Camera-type eye (tissue), 1 donor: ENCODE data around the genes PHF21A, AMBRA1 and ACP2.

DNA sequence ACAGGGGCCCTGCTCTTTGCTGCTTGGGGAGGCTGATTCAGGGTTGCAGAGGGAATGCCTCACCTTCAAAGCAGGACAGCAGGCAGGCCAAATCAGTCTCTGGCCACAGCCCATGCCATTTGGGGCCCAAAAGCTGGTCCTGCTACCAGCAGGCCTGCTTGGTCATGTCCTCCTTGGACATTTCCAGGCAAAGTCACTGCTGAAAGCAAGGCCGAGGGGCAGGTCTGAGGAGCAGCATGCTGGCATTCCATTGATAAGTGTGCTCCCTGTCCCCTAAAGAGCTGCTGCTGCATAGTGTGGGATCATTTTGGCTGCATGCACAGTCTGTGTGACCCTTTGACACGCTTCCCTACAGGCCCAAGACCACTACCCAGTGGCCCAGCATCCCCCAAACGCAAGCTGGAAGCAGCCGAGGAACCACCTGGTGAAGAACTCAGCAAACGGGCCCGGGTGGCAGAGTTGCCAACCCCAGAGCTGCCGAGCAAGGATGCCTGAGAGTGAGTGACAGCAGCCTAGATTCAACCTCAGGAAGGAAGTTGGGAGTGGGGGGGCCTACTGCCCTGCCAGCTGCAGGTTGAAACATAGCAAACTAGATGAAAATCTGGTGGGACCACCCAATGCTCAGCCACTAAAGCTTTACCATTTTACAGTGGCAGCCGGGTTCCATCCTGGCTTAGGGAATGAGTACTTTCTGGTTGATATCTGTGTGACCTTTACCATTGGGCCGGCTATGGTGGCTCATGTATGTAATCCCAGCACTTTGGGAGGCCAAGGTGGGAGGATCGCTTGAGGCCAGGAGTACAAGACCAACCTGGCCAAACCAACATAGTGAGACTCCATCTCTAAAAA, 13.5 kb upstream of the MAPK8IP1 start:
- RAMPAGE, long total RNA = no peak

DNA sequence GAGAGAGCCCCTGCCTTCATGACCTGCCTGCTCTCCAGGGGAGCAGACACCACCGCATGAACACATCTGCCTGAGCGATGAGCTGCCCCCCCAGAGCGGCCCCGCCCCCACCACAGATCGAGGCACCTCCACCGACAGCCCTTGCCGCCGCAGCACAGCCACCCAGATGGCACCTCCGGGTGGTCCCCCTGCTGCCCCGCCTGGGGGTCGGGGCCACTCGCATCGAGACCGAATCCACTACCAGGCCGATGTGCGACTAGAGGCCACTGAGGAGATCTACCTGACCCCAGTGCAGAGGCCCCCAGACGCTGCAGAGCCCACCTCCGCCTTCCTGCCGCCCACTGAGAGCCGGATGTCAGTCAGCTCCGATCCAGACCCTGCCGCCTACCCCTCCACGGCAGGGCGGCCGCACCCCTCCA, 4.7 kb downstream of the FREY1 start:
- RAMPAGE, long total RNA = no peak

DNA sequence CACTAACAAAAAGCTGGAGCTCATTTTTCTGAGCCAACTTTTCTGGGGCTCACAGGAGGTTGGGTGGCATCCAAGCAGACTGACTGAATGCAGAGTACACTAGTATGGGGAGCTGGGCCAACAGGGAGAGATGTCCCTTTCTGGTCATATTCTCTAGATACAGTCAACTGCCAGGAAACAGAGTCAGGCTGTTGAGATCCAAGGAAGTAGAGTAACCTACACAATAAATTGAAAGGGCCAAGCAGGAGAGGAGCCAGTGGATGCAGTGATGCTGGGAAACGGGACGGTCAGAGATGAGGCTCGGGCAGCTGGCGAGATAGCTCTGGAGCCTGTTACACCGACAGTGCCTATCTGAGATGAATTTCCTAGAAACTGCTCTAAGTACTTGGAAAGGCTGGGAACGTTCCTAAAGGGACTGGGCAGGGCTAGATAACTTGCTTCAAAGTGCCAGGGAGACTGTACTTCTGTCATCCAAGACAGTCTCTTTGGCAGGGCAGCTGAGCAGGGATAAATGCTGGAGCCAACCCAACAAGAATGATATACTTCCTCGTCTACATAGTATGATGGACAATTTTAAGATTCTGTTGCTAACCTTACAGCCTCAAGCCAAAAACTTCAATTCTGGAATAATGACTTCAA, 71.2 kb downstream of the LARGE2 start:
- RAMPAGE, long total RNA = no peak

DNA sequence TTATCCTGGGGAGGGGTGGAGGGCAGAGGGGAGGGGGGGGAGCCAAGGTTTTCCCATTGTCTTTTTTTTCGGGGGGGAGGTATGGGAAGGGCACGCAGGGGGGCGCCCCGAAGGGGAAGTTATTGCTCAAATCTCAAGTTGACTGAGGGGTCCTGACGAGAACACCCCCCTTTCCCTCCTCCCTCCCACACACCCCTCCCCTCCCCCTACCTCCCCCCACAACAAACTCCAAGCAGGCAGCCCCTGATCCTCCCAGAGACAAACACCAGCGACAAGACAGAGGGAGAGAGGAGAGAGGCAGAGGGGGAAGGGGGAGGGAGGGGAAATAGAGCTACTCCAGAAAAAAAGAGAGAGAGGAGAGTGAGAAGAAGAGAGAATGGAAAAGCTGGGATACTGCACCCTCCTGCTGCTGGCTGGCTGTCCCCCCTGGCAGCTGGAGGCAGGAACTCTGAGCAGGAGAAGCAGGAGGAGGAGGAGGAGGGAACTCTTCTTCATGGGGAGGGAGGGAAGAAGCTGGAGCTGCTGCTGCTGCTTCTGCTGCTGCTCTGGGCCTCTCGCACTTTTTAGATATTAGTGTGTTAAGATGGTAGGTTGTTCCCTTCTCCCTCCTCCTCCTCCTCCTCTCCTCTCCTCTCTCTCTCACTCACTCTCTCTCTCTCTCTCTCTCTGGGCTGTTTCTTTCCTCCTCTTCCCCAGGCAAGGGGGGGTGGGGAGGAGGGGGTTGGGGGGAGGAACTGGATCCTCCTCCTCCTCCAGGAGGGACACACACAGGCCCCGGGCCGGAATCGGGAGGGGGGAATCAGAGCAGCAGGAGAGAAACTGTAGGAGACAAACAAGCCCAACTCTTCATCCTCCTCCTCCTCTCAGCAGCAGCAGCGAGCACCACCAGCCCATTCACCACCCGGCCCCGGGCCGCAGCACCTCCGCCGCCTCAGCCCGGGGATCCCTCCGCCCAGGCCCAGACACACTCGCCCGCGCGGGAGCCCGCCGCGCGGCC, at the start of gene PHF21A:
TSS of gene PHF21A (minus strand) at position 919 of the 997 bp plus-strand sequence.
- RAMPAGE, long total RNA = no peak

DNA sequence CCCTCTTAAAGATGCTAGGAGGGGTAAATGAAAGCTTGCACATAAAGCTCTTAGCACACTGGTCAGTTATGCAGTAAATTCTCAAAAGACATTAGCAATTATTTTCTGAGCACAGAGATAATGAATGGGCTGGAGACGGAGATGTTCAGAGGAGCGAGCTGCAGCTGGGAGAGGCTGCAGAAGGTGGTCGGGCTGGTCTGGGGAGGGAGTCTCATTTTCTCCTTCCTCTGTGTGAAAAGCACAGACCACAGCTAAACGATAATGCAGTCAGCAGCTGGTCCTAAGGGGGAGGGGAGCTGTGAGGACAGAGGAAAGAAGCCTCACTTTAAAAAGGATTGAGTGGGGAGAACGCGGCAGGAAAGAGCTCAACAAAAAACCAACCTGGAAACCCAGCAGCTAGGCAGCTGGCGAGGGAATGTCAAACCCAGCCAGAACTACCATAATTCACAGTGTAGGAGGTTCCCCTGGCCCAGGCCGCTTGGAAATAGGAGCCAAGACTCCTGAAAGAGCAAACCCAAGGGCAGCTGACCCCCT, 16.8 kb upstream of the DGKZ start:
- RAMPAGE, long total RNA = no peak

DNA sequence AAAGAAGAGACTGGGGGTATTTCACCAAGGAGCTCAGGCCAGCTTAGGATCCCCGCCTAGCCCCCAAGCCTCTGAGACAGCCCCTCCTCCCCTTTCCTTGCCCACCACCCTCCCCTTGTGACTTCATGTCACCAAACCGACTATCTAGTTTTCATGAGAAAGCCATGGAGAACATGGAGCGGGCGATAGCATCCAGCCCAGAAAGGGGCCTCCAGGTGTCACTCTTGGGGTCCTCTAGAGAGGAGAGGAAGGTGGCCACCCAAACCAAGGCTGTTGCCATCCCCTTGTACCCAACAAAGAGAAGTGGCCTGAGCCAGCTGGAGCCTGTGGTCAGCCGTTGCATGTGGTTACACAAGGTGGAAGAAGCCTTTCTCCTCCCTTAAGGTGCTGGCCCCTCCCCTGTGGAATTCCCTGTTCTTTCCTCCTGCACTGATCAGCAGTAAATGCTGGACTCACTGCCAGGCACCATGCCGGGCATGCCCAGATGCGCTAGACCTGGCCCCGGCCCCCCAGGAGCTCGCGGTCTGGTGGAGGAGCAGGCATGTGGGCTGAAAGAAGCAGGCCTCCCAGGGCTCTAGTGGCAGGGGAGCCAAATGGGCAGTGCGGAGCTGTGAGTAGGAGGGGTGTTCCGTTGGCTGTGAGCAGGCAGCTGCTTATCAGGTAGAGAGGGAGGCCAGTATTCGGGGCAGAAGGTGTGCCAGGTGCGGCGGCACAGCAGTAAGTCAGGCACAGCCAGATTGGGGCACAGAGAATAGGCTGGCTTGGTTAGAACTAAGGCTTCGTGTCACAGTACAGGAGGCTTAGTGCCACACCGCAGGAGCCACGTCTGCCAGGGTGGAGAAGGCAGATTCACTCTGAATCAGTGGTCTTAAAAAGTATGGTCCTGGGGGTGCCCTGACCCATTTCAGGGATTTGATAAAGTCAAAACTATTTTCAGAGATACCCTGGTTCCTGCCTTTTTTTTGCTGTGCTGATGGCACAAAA, 10.2 kb downstream of the DGKZ start:
- RAMPAGE, long total RNA = no peak

DNA sequence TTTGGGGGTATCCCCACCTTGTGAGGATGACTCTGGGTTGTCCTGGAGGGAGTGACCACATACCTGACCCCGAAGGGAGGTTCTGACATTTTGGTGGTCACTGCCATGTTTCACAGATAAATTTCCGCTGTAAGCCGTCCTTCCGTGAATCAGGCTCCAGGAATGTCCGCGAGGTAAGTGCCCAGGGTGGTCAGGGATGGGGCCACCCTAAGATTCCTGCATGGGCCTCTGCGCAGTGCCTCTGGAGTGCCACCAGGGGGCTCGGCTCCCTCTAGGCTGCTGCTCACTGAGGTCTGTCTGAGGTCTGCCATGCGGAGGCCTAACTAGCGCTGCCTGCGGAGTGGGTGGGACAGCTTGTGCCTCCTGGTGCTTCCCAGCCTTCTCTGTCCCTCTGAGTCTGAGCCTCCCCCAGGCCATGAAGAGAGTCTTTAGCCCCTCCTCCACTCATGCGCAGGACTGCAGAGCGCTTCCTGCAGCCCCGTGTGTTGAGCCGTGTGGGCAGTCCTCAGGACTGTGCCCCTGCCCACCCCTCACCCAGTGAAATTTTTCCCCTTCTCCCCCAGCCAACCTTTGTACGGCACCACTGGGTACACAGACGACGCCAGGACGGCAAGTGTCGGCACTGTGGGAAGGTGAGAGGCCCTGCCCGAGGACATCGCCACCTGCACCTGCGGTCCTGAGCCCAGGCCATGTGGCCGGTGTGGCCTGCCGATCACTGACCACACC, 11.9 kb upstream of the MDK start:
- RAMPAGE, long total RNA = no peak

DNA sequence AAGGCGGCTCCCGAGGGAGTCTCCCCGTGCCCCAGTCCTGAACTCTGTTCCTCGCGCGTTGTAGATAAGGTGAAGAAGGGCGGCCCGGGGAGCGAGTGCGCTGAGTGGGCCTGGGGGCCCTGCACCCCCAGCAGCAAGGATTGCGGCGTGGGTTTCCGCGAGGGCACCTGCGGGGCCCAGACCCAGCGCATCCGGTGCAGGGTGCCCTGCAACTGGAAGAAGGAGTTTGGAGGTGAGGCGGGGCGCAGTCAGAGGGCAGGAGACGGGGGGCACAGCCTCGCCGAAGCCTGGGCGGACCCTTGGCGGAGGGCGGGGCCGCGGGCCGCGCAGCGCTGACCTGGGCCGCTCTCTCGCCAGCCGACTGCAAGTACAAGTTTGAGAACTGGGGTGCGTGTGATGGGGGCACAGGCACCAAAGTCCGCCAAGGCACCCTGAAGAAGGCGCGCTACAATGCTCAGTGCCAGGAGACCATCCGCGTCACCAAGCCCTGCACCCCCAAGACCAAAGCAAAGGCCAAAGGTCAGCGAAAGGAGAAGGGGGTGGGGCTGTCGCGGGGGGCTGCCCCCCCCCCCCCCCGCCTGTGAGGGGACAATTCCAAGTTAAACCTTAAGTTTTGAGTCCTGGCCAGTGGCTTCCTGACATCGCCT, 884 bp downstream of the MDK start:
- RAMPAGE, long total RNA = no peak

DNA sequence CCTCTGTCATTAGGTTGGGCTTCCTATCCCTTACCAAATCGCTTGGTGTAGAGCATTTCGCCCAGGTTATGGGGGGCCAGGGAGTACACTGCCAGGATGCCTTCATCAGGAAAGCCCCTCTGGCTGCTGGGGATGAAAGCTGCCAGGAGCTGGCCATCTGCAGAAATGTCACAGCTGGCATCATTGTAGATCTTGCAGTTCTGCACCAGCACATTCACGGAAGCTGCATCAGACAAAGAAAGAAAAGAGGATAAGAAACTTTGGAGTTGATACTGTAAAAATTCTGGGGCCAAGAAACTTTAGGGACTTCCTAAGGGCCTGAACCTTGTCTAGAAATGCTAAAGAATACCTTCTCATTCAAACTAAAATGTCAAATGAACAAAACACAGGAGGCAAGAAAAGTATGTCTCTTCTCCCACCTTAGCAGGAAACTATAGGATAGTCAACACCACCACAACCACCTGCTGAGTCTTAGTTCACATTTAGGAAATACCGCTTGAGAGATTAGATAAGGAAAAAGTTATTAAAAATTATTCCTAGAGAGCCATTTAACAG, 43.3 kb upstream of the CHRM4 start:
- RAMPAGE, long total RNA = no peak

DNA sequence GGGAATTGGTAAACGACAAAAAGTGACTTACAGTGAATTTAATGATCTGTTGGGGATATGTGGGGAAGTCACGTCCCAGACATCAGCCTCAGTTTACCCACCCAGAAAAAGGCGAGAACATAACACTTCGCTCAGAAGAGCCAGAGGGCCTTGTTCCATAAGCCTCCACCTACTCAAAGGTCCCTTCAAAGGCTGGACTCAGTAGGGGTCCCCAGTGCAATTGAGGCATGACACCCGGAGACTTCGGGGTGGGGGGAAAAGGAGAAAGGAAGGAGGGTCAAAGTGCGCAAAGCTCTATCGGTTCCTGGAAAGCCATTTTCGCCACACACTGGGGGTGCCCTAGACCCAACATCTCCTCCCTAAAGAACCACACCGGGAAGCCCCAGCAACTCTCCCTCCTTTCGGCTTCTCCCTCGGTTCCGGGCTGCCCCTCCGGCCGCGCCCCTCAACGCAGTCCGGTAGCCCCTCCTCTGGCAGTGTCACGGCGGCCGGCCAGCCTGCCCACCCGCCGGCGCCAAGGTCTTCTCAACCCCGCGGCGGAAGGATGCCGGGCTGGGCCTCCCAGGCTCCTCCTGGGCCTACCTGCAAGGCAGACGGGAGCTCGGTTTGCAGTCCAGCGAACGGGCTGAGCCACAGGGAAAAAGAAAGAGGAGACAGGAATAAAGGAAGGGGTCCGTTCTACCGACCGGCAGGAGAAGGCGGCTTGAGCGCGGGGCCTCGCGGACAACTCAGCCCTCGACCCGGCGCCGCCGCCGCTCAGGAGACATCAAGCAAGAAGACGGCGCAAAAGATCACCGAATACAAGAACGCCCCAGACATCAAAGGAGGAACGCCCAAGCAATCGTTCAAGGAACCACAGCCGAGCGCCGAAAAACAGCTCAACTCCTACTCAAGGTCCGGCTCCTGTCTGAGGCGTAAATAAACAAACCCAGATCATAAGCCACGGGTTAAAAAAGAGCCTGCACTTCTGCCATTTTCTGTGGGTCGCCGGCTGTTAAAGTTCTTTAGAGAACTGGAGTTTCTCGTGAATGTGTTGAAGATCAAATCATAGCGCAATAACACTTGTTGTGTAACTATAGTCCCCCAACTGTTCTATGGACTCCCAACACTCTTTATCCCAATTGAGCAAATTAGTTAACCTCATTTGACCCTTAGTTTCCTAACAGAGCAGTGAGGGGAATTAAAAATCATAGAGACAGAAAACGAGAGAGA, at the start of gene AMBRA1:
TSS of gene AMBRA1 (minus strand) at position 778 of the 1,212 bp plus-strand sequence.
- RAMPAGE, long total RNA = no peak

GRCh38 chr11:46642969-46643339, 25.6 kb downstream of the ATG13 start:
- RAMPAGE, long total RNA = no peak

DNA sequence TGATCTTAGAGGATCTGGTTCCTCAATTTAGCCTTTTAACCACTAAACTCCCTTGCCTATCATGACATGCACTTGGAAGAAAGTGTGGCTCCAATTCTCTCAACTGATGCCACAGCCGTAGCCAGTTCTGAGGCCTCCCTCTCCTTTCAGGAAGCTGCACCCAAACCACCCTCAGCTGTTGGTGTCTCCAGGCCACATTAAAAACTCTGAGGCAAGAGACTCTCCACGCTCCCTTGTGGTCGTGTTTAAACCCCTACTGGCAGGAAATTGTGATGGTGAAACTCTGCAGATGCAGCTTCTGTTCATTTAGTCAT, 29.5 kb downstream of the ARHGAP1 start:
- RAMPAGE, long total RNA = no peak

DNA sequence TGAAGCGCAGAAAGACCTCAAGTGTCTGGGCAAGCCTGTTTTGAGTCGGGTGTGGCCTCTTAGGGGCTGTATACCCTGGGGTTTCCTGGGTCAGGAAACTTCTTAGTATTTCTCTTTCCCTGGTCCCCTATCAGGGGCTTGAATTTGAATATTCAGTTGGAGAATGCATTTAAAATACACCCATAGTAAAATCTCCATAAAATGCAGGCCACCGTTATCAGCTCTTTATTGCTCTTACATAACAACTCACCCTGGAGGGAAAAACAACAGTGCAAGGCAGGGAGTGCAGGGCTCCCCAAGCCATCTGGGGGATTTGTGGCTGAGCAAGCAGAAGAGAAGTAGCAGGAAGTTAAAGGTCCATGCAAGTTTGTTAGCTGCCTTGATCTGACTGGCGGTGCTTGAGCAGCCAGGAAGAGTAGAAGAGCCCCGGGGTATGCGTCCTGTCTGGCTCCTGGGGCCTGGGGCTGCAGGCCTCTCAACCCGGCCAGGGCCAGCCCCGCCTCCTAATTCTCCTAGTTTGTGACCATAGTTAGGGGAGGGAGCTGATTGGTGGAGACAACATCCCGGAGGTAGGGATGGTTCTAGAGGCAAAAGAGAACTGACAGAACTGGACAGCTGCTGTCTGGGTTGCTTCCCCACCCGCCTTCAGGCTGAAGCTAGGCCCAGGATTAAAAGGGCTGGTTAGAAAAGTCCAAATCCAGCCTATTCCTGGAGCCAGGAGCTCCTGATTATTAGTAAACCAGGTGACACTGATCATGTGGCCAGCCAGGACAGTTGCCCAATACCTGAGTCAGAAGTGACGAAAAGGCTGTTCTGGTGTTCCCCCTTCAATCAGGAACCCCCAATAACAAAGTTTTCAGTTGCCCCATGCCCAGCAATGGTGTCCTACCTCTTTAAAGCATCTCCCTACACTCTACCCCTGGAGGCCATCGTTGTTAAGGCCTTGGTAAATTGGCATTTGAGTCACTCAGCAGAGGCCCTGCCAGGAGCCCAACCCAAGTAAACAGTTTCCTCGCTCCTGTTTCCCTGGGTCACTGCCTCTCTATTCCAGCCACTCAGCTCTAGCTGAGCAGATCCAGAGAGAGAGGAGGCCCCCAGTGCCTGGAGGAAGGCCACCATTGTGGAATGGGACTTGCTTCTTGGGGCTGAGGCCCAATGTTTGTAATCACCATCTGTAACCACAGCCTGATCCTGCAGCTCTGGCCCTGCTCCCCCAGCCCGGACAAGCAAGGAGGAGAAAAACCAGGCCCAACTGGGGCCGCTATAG, 25.4 kb downstream of the ARHGAP1 start:
- RAMPAGE, long total RNA = no peak

- RAMPAGE, long total RNA = no peak
Observed at GRCh38 chr11:46912485-46913309, 5.7 kb downstream of the LRP4 start.

DNA sequence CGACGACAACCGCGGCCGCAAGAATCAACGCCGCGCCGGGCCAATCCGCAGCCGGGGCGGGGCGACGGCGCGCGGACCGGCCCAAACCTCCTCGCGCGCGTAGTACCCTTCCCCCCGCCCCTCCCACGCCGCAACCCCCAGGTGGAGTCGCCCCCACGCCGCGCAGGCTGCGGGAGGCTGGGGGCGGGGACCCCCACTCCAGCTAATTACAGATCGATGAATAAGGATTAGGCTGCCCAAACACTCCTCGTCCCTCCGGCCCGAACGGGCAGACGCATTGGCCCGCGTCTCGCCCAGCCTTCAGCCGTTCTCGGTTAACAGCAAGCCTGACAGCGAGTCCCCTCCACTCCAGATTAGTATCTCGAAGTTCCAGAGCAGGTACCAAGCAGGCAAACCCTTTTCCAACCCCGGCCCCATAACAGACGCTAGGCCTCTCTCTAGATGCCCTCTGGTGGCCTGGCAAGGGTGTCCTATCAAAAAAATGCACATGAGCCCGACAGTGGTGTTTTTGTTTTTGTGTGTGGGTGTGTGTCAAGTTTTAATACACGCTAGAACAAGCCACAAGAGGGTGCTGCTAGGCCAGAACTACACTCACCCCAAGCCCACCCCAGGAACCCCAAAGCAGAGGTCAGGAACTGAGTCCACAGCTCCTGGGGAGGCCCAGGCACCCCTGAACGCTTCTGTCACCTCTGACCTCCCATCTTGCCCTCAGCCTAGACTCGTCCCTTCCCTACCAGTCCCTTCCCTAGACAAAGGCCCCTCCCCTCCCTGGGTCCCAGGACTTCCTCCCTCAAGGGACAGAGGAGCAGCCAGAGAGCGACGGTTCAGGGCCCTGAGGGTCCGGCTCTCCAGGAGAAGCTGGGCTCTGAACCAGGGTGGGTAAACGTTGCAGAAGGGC, 592 bp upstream of the ARFGAP2 start:
- RAMPAGE, long total RNA = no peak

GRCh38 chr11:47248206-47249710, at the start of gene ACP2:
TSS of gene ACP2 (minus strand) at chr11:47248814.
- RAMPAGE, long total RNA = no peak

DNA sequence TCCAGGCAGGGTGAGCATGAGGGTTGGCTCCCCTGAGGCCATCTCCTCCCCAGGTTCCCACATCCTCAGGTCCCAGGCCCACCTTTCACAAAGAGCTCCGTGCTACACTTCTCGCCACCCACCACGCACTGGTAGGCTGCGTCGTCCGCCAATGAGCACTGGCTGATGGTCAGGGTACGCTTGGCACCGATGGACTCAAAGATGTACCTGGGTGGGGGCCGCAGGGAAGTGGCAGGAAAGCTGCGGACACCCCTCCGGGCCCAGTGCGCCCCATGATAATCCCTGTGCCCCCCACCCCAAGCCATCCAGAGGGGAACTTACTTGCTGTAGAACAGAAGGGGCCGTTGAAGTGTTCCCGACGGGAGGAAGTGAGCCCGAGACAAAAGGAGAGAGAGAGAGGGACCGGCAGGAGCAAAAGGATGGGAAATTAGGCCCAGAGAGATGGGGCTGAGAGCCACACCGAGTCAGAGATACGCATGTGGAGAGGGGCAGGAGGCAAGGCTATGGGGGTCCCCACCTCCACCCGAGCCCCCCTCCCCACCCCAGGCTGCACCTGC, 9.5 kb downstream of the MYBPC3 start:
- RAMPAGE, long total RNA = no peak

DNA sequence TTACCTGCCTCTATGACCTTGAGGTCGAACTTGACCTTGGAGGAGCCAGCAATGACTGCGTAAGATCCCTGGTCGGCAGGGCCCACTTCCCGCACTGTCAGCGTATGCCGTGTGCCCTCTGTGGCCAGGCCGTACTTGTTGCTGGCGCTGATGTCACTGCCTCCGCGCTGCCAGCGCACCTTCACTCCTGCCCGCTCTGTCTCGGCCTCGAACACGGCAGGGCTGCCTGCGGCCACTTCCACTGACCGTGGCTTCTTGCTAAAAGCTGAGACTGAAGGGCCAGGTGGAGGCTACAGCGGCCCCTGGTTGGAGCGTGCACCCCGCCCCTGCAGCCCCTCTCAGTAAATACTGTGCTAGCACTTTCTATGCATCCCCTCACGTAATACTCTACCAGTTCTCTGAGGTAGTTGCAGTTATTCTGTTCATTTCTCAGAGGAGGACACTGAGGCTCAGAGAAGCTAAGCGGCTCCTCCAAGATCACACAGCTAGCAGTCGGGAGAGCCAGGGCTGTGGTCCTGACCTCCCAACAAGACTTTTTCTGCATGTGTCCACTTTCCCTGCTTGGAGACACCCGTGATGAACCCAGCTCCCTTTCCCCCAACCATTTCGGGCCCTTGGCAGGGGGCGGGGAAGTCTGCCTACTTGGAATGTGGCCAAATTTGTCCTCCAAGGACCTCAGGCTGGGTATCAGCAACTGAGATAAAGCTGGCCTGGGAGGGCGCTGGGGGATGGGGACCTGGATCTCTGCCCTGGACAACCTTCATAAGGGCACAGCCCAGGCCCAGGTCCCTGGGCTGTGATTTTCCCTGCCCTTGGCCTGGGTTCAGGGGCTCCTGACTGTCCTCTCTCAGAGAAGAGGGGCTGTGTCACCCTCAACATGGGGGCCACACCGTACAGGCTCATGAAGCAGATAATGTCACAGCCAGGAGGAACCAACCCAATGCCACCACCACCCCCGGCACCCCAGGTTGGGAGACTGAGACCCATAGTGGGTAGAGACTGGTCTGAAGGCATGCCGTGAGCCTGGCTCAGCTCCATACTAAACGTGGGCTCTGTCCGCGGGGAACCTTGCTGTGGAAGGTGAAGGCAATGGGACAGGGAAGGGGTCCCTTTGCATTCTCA, 906 bp downstream of the MYBPC3 start:
- RAMPAGE, long total RNA = no peak

- RAMPAGE, long total RNA = no peak
Observed at GRCh38 chr11:47376249-47377480, 1.7 kb downstream of the SPI1 start.

GRCh38 chr11:47416799-47417350, 8.5 kb downstream of the SLC39A13 start:
- RAMPAGE, long total RNA = no peak